Colonic mucosa (tissue), 1 donor: ENCODE data around the gene DRC3.

DNA sequence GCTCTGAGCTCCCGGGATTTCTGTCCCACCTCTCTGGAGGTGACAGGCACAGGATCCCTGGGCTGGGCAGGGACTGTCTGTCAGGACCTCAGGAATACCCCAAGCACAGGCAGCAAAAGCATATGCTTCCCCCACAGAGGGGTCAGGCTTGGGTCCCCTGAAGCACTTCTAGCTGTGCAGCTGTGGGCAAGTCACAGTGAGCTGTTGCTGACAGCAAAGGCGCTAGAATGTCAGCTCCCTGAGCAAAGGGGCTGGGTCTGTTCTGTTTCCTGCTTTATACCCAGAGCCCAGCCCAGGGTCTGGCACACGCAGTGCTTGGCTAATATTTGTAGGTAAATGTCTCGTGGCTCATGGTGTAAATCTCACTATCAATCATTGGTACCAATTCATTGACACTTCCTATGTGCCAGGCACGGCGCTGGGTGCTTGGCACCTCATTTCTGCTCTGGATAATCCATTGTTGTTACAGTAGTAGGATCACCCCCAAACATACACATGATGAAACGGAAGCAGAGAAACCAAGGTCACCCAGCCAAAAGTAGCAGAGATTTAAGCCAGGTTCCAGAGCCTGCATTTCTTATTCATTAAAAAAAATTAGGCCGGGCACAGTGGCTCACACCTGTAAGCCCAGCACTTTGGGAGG lies 16.6 kb upstream of the MPRIP start:
- PRO-cap = no peak

- PRO-cap = no peak
Measured at GRCh38 chr17:17098548-17099214, 56.4 kb downstream of the MPRIP start.

- PRO-cap = no peak
Measured at GRCh38 chr17:17110313-17111085, 68.2 kb downstream of the MPRIP start.

GRCh38 chr17:17167032-17167876 lies 38.9 kb downstream of the PLD6 start:
- PRO-cap = no peak

DNA sequence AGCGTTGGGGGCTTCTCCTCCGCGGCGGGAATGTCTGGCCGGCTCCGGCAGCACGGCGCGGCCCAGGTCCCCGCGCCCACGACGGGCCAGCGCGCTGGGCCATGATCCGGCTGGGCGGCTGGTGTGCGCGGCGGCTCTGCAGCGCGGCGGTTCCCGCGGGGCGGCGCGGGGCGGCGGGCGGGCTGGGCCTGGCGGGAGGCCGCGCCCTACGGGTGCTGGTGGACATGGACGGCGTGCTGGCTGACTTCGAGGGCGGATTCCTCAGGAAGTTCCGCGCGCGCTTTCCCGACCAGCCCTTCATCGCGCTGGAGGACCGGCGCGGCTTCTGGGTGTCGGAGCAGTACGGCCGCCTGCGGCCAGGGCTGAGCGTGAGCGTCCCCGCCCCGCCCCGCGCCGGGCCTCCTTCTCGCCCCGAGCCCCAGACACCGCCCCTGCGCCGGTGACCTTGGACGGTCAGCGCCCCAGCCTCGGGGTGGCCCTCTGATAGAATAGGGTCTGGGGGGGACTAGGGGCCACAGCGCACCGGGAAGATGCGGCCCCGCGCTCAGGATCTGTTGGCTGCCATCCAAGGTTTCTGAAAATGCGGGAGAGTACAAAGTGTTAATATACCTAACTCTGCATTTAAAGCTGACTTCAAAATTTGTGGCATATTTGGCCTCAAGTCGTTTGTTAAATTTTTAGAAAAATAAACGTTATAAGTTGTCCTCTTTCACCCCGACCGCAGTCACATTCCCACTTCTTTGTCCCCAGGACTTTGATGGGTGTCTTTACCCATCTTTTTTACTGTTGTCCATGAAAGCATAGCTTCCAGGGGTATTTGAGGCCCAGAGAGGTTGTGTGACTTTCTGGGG lies 502 bp downstream of the NT5M start:
- PRO-cap = no peak

DNA sequence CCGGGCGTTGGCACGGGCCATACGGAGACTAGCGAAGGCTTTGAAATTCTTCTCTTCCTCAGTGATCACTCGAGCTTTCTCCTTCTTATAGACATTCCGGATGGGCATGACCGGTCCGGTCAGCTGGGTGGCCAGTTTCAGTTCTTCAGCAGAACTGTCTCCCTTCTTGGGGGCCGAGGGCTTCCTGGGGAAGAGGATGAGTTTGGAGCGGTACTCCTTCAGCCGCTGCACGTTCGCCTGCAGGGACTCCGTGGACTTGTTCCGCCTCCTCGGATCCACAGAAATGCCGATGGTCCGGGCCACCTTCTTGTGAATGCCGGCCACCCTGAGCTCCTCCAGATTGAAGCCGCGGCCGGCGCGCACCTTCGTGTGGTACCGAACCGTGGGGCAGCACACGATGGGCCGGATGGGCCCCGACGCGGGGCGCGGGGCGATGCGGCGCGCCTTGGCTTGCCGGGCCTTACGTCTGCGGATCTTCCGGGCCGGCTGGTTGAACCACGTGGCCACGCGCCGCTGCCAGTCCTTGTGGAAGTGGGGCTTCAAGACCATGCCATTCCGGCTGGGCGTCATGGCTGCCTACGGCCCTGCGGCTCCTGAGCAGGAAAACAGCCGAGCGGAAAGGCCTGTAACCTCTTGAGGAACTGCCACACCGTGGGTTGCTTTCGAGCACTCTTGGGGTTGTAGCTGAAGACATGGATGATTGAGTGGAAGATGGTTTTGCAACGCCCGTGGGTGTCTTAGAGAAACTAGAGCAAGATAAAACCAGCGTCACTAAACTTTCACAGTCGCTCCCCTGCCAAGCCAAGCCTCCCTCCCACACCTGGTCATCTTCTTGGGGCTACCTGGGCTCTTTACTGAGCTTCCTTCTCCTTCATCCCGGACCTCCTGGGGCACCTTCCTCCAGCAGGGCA lies 80.5 kb downstream of the NT5M start:
- PRO-cap = no peak

DNA sequence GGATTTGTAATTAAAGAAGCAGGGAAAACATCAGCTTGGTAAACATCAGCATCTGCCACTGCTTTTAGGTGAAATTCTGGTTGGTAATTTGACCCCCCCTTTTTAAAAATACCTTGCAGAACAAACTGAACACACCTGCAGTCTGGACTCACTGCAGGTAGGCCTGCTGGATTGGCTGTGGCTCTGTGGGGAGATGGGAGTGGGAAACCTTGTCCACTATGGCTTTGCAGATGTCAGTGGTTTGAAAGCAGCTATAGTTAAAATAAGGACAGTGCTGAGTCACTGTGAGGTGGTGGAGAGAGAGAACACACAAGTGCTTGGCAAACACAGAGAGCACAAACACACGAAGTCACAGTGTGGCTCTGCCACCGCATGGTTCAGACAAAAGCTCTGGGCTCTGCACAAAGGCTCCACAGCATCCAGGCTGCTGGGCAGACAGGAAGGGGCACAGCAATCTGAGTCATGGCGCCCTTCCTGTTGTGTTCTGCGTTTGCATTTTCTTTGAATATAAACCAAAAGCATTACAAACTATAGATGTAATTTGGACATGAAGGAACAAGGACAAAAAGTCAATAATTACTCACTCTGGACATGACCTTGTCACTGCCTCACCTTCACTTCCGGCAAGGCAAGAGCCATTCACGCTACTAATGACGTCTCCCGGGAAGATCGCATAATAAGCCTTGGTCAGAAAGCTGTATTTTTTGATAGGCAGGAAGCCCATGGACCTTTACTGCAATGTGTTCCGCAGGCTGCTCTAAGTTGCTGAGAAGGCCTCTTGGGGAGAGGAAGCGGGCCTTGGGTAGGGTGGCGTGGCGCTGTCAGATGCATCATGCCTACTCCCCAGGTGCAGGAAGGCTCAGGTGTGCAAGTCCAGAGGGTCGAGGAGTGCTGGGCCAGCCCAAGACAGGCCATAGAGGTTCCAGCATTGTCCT lies 60.2 kb upstream of the MED9 start:
- PRO-cap = no peak

GRCh38 chr17:17420127-17421180 lies 56.3 kb upstream of the MED9 start:
- PRO-cap = no peak

GRCh38 chr17:17560966-17561405 lies 30.5 kb downstream of the PEMT start:
- PRO-cap = no peak

DNA sequence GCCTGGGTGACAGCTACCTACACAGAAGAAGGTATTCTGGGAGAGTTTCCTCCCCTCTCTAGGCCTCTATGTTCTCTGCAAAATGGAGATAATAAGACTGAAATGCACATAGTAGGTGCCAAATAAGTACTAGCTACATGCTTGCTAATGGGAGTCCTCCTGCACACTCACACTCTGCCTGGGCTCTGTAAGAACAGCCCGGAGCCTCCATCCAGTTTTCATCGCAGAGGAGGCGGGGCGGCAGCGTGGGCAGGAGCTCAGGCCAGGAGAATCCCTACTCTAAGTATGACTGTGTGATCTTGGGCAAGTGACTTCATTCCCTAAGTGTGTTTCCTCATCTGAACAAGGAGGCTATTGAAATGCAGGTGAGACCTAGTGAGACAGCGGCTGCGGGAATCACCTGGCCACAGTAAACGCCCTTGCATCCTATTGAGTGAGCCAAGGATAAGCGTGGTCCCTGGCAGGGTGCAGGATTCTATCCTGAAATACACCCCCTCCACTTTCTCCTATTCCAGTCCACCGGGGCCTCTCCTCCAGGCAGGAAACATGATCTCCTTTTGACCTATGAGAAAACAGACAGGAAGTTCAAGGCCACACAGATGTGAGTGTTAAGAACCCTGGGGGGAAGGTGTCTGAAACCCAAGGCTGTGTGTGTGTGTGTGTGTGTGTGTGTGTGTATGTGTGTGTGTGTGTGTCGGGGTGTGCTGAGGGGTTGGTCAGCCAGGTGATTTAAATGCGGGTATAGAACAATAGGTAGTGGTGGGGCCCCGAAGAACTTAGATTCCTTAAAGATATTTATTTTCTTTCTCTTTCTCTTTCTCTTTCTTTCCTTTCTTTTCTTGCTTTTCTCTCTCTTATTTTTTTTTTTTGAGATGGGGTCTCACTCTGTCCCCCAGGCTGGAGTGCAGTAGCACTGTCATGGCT lies 5.2 kb upstream of the RAI1 start:
- PRO-cap = no peak

DNA sequence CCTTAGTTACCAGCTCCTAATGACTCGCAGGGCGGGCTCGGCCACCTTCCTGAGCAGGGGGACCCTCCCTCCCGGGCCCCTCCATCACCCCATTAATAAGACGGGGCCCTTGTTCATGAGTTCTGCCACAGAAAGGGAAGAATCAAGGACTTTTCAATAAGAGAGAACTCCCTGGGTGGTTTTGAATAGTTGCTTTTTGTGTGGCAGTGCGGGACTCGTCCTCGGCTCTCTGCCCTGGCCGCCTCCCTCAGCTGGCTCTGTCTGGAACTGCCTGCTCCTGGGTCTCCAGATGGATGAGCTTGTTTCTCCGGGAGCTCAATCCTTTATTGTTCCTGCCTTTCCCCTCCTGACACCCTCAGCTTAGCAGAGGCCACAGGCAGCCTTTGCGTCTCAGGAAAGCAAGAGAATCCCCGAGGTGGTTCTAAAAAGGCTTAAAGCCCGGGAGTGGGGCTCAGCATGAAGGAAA lies 60.1 kb downstream of the RAI1 start:
- PRO-cap = no peak

GRCh38 chr17:17746115-17746447 lies 64.8 kb downstream of the RAI1 start:
- PRO-cap = no peak

DNA sequence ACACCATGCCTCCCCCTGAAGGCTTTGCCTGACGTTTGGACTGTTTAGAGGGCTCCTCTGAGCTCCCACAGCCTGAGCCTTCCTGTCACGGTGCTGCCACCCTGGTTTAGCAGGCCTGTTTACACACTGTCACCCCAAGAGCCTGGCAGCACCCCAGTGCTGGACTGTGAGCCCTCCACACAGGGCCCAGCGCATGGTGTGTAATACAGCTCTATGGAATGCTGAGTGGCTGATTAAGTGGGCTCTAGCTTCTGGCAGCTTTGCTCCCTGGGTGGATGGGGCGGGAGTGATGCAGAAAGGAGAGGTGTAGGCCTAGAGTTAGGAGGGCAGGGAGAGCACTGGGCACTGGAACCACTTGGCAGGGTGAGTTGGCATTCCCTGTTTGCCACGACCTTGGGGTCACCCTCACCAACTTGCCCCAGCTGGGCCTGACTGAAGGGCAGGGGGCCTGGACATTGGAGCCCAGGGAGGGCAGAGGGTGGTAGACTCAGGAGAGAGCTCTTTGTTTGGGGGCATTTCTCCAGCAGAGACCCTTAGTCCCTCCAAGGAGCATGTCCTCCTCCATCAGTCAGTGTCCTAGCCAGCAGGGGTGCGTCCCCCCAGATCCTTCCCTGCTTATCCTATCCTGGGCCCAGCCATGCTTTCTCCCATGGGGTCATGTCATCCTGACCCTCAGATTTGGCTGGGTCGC lies 73.9 kb downstream of the RAI1 start:
- PRO-cap = no peak

GRCh38 chr17:17781768-17782634 lies 54.8 kb downstream of the SREBF1 start:
- PRO-cap = no peak

- PRO-cap = no peak
Measured at GRCh38 chr17:17806541-17807138, 30.1 kb downstream of the SREBF1 start.

- PRO-cap = no peak
Measured at GRCh38 chr17:17816367-17817414, 20.1 kb downstream of the SREBF1 start.

DNA sequence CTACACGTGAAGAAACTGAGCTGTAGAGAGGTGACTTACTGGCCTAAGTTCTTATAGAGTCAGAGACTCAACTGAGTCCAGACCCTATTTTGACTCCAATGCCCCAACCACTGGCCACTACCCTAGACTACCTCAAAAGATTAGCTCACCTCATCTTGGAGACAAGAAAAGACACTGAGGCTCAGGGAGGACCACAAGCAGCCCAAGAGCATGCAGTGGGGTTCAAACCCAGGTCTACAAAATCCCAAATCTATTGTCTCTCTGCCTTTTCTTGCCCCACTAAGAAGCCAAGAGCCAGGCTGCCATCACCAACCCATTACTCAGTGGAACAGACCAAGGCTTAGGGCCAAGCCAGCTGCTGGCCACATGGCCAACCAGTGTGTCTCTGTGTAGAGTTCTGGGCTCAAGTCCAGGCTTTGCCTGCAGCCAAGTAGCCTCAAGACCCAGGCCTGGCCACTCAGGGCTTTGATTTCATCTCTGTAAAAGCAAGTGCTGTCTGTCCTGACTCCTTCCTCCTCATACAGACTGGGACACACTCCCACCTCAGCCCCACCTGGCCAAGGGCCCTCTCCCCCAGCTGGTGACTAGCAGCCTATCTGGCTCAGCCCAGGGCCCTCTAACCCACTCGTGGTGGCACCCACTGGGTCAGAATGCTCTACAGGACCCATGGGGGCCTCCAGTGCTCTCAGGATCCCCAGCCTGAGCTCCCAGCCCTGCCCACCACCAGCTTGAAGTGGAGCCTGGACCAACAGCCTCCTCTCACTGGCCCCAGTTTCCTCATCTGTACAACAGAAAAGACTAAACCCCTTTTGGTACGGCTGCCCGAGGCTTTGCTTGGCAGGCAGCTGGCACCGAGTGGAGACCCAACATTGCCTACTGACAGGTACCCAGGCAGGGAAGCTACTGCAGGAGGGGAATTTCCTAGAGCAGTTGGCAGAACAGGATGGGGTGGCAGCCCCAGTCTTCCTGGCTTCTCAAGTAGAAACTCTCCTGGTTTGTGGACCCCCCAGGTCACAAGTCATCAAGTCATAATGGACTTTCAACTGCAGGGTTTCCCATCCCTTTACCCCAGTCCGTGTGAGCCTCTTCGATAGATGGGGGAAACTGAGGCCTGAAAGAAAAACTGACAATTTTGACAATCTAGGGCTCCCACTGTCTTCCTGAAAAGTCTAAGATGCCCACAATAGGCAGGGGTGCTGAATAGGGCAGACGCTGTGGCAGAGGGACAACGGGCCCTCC lies 14.4 kb downstream of the SREBF1 start:
- PRO-cap = no peak

DNA sequence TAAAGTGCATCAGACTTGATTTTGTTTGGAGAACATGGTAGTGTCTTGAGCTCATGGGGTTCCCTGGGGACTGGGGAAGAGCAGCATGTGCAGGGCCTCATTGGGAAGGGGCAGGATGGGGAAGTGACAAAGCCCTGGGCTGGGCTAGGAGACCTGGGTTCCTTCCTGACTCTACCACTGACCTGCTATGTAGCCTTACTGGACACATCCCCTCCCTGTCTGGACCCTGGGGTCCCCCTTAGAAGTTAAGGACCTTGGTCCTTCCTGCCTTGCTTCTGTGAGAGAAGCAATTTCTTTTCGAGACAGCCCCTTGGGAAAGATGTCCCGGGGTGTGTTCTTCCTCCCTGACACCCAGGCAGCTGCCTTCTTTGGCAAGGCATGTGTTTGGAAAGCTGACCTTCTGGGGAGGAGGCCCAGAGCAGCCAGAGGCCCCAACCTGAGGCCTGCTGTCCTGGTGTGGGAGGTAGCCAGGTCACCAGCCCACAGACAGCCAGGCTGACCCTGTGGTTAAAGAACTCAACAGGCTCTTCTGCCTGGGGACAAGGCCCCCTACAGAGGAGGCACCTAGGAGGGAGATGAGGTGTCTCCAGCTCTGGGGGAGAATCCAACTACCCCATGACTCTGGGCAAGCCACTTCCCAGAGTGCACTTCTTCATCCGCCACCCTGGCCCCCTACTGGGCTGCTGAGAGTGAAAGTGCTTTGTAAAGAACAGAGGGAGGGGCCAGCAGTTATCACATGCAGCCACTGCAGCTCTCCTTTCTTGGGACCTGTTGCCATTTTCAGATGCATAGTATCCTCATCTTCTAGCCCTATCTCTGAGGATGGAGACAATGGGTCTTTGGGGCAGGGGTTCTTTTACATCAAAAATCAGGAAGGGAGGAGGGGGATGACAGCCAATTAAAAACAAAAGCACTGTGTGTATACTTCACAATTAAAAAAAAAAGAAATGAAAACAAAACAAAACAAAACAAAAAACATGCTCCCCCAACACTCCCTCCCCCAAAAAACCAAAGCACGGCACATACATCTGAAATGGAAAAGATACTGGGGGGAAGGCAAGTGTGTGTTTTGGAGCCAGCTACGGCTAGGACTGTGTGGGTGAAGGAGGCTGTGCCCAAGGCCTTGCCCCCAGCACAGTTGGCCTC lies 13.1 kb upstream of the SREBF1 start:
- PRO-cap = unidirectional peak, minus-strand start at position 674 of the sequence

GRCh38 chr17:17935760-17936637 lies 36.2 kb downstream of the TOM1L2 start:
- PRO-cap = unidirectional peak, plus-strand start at chr17:17936111

DNA sequence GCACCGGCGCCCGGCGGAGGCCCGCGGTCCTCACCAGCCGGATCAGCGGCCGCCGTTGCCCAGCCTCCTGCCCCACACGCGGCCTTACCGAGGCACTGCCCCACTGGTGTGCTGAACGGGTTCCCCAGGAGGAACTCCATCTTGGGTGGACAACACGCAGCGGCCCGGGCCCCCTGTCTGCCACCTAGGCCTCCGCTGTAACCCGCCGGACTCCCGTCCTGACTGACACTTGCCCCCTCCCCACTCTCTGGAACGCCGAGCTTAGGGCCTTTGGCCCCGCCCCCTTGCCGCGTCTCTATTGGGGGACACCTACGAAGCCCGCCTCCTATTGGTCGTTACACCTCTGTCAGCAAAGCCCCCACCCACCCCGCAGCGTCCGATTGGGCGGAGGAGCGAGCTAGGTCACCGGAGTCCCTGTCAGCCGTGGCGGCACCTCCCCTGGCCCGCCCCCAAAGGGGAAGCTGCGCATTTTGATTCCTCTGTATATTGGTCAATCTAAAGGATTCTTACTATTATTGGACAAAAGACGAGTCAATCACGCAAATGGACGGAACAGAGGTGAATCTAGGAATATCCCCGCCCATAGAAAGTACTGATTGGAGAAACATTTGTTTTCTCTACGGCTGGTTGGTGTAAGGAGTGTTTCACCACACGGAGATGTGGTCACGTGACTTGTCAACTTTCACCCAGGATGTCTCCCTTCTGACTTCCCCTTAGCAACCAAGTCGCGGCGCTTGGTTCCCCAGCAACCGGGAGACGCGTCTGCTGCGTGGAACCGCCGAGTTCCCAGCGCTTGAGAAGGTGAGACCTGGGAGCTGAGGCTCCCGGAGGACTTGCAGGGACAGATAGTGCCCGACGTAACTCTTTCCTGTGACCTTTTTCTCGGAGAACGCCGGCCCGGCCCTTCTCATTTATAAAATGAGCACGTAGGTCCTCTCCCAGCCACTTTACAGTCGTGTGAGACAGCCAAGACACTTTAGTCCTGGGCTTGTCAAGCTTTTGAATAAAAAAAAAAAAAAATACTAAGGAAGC lies at the start of gene DRC3:
DRC3 (plus strand) TSS at position 689 of the 1,032 bp plus-strand sequence.
- PRO-cap = unidirectional peak, minus-strand start at position 224 of the sequence